CMK (cell line): Measurements from ENCODE around the gene SNAPC4.

DNA sequence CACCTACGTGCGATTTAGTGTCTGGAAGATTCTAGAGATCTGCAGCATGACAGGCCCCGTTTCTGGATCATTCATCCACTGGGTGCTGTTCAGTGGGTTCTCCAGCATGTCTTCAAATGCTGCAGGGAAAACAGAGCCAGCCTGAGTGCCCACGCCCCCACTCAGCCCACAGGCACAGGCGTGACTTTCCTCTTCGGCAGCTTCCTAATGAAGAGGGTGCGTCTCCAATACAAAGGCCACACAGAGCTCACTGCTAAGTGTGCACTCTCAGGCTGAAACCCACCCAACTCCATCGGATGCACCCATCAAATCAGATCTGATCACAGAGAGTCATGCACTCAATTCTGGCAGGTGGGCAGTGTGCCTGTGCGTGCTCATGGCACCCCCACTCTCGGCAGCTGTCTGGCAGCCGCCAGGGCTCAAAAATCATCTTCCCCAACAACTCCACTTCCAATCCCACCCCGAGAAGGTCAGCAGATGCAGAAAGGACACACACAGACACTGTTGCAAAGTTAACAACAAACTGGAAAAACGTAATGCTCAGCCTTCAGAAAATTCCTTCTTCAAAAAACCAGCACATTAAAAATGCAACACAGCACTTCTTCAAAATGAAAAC is 26.2 kb upstream of the CAMSAP1 start:
- RRBS, result no CpG with 5 or more reads among the region's 13 CpGs

DNA sequence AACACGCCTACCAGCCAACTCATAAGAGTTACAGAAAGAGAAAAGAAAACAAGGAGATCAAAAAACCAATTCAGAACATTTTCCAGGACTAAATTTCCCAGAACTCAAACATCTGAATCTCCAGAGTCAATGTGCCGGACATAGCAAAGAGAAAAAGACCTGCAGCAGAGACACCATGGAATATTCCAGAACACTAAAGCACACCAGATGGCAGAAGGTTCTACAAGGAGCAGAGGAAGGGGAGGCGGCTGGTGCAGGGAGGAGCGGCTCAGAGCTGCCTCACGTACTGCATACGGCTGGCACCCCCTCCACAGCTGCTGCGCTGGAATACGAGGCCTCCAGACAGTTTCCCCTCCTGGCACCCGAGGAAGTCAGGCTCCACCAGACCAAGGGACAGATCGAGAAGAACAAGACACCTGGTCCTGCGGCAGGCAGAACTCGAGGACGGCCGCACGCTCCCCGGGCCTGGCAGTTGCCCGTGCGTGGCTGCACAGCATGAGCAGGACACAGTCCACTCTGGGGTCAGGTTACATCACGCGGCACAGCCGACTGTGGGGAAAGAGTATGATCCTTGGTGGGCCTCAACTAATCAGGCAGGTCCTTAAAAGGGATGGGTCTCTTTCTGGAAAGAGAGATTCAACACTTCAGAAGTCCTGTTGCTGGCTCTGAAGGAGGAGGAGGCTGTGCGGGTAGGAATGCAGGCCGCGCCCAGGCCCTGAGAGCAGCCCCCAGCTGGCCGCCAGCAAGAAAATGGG is 11.7 kb downstream of the UBAC1 start:
- RRBS, result no CpG with 5 or more reads among the region's 25 CpGs

DNA sequence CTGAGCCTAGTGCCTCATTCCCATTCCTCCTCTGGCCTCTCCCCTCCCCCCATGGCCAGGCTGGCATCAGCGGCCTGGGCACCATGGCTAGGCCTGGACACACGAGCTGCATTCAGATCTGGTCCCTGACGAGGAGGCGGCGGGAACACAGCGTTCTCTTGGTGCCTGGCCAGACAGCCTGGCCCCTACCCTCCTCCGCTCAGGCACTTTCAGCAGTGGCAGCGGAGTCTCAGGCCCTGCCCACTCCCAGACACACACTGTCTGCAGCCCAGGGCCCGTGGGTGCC is 19.7 kb upstream of the UBAC1 start:
- RRBS, result no CpG with 5 or more reads among the region's 9 CpGs

DNA sequence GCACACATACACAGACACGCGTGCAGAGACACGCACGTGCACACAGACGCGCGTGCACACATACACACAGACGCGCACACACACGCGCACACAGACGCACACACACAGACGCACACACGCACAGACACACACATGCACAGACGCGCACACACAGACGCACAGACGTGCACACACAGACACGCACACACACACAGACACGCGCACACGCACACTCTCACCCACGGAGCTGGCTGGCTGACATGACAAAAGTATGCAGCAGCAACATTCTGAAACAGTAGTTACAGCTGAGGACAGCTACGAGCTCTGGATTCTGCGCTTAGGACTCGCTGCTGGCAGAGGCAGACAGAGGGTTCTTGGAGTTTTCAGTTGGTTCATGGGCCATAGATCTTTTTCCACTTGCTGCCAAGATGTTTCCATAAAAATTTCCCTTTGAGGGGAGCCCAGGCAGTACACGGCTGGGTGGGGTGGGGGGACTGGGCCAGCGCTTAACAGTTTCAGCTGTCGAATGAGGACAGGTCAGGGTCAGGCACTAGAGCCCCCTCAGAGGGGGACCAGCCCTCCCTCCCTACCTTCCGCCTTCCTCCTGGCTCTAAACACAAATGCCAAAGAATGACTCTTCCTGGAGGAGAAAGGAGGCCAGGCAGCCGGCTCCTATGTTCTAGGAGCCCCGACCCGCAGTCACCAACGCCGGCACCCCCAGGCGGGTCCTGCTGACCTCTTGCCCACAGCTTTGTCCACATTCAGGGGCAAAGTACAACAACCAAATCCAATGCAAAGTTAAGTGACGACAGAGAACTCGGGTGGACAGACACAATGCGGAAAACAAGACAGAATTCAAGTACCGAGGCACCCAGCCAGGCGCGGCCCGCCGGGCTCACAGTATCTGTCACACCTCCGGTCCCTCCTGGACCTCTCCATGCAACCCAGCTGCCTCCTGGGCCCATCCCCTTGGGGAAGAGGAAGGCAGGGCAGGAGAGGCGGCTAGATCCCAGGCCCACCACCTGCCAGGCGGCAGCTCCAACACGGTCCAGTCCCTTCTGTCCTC is 46.5 kb upstream of the UBAC1 start:
- RRBS, result no CpG with 5 or more reads among the region's 48 CpGs

GRCh38 chr9:136009030-136009780 is 48.0 kb upstream of the UBAC1 start:
- RRBS, result no CpG with 5 or more reads among the region's 19 CpGs

- RRBS, result no CpG with 5 or more reads among the region's 15 CpGs
Measured at GRCh38 chr9:136024572-136025290, 63.6 kb upstream of the UBAC1 start.

DNA sequence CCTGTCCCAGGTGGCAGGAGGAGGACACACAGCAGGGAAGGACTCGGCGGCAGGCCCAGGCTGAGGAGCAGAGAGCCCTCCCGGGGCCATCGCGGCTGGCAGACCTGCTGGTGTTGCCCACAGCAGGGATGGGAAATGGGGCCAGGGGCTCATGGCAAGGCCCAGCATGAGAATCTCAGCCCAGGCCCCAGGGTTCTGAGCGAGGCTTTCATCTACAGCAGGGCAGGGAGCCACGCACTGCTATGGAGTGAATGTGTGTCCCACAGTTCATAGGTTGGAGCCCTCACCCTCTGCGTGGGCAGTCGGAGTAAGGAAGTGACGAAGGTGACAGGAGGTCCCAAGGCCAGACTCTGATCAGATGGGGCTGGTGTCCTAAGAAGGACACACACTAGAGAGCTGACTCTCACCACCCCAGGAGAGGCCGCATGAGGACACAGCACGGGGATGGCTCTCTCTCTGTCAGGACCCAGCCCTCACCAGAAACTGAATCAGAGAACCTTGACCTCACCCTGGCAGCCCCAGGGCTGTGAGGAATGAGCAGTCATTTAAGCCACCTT is 10.3 kb upstream of the GPSM1 start:
- RRBS, result no CpG with 5 or more reads among the region's 12 CpGs

- RRBS, result 69% methylated on average over 7 of the region's 30 CpGs
Measured at GRCh38 chr9:136325897-136326747, 1.2 kb upstream of the GPSM1 start.

DNA sequence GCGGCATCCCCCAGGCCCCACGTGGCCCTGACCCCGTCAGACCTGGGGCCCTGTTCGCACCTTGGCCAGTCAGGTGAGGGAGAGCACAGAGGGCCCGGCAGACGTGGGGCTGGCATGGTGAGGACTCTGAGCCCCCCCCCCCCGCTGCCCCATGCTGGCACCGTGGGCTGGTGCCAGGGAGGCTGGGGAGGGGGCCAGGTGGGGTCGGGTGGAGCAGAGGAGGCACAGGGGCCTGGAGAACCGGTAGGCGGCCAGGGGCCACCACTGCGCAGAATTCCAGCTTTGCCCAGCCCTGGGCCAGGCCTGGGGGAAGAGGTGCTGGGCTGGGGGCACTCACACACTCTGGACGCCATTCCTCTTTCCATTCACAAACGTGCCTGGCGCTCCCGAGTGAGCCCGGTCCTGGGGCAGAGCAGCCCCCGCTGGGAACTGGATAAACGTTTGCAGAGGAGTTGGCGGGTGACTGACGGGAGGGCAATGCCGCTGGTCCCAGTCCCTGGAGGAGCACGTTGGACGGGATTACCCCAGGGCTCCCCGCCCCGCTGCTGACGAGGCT is 4.0 kb downstream of the GPSM1 start:
- RRBS, result no CpG with 5 or more reads among the region's 27 CpGs

GRCh38 chr9:136338511-136339221 is 11.3 kb downstream of the GPSM1 start:
- RRBS, result no CpG with 5 or more reads among the region's 29 CpGs

DNA sequence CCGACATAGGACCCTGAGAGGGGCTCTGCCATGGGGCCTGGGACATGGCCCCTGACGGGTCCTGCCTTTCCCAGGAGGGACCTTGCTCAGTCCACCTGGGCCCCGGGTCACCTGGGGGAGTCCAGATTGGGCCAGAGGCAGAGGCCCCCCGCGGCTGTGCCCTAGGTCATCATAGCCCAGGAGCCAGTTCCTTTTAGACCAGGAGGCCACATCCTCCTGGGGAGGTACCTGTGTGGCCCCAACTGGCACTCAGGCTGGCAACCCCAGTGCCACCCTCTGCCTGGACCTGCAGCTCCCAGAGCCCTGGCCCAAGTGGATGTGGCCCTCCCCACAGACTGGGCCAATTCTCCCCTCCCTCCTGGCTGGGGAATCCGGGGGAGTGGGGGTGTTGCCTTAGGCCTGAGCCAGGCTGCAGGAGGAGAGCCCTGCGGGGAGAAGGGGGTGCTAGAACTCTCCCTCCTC is 9.9 kb downstream of the DNLZ start:
- RRBS, result no CpG with 5 or more reads among the region's 7 CpGs

- RRBS, result 30% methylated on average over 8 of the region's 83 CpGs
Measured at GRCh38 chr9:136400008-136401151, at the start of gene SNAPC4. SNAPC4 (minus strand) TSS chr9:136400170.

- RRBS, result no CpG with 5 or more reads among the region's 8 CpGs
Measured at GRCh38 chr9:136401806-136402169, 1.8 kb upstream of the SNAPC4 start.

DNA sequence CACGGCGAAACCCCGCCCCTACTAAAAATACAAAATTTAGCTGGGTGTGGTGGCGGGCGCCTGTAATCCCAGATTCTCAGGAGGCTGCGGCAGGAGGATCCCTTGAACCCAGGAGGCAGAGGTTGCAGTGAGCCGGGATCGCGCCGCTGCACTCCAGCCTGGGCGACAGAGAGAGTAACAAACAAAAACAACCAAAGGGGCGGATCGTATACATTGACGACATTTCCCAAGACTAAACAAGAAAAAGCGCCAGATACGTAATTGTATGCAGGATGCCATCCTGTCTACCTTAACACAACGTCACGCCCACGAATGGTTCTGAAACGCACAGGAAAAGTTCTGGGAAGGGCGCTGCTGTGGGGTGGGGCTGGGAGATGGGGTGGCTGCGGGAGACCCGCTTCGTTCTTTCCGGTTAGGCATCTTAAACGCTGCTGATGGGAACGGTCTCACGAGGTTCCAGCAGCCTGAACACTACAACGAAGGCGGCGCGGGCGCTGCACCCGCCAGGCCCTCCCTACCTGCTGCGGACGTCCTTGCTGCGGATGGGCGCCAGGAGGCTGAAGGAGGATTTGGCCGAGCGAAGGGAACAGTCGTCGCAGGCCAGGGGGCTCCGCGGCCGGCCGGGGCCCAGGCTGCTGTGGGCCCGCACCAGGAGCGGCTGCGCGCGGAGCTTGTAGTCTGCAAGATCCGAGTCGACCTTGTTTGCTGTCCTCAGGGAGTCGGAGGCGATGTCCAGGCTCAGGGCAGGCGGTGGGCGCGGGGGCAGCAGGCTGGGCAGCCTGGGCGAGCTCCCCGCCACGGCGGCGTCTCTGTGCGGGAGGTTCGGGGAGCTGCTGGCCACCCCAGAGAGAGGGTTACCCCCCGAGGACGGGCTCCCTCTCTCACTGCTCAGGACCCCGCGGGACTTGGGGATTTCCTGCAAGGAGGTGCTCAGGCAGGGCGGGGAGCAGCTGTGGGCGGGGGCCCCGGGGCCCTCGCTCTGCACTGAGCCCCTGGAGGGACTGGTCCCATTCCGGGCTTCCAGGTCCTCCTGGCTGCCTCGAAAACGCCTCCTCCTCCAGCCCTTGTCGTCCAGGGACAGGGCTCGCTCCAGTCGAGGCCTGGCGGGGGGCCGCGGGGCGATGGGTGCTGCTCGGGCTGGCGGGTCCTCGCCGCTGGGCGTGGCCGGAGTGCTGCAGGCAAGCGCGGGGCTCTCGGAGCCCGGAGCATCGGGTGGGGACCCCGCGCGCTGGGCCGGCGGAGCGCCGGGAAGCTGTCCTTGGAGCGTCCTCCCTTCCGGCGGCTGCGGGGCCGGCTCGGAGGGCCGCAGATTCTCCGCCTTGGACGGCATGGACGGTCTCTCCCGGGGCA is 1.1 kb downstream of the INPP5E start:
- RRBS, result 2% methylated on average over 14 of the region's 112 CpGs

DNA sequence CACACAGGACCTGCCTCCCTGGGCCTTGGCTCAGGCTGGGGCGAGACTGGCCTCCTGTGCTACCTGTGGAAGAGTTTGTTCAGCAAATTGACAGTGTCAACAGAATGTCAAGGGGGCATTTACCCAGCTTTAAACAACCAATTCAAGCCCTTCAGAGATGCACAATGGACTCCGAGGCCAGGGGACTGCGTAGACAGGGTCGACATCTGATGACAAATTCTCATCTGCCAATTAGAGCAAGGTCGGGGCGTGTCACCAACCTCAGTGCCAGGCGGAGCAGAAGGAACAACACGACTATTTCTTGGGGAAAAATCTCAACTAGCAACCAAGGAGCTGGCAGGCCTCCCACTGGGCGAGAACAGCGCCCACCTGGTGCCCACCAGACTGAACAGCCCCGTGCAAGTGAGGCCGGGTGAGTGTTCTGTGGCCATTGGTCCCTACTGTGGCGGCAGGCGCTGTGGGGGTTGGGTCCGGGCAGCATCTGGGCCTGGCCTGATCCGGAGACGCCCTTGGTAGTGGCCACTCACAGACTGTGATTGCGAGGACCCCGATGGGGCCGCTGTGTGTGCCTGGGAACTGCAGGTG is 11.6 kb downstream of the NOTCH1 start:
- RRBS, result 93% methylated on average over 4 of the region's 20 CpGs

GRCh38 chr9:136604688-136605176 is 58.0 kb upstream of the EGFL7 start:
- RRBS, result 6% methylated on average over 5 of the region's 15 CpGs

DNA sequence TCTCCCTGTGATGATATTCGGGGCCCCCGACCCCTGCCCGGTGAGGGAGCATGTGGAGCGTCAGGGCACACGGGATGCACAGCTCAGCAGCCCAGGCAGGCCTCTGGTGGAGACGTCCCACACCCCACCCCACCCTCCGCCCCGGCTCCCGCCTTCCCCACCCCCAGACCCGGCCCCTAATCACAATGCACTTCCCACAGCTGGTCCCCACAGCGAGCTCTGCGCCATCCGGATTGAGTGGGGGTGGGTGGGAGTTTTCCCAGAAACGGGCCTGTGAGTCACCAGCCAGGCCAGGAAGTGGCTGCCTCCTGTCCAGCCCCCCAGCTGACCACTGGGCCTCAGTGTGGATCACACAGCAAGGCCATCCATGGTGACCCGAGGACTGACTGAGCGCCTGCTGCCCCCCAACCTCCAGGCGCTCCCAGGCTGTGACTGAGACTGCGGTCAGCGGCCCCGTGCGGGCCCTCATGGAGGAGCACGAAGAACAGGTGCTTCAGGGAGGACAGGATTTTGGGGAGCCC is 48.4 kb upstream of the EGFL7 start:
- RRBS, result 14% methylated on average over 10 of the region's 22 CpGs

GRCh38 chr9:136623660-136624671 is 38.8 kb upstream of the EGFL7 start:
- RRBS, result no CpG with 5 or more reads among the region's 26 CpGs

DNA sequence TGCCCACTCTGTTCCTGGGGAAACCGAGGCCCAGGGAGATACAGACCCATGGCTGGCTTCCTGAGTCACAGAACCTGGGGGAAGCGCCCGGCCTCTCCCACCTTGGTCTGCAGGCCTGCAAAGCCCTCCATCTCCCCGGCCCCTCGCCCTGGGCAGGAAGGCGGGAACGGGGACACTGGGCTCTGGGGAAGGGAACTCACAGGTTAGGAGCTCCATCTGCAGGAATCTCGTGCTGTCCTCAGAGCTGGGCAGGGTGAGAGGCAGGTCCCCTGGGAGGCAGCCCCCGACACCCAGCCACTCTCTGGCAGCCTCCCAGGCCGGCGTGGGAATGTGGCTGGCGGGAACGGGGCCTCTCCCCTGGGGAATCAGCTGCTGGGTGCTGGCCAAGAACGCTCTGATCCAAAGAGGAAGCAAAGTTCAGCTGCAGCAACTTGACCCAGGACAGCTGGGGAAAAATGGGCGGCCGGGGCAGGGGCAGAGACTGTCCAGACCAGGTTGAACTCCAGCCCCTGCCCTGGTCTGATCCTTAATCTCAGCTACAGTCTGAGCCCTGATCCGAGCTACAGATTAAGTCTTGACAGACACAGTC is 37.6 kb upstream of the EGFL7 start:
- RRBS, result no CpG with 5 or more reads among the region's 17 CpGs

- RRBS, result 2% methylated on average over 73 of the region's 135 CpGs
Measured at GRCh38 chr9:136665410-136666309, 2.9 kb downstream of the EGFL7 start.